Sigmoid colon (tissue), 4 donors: ENCODE results near the genes BRD4 and CYP4F22.

DNA sequence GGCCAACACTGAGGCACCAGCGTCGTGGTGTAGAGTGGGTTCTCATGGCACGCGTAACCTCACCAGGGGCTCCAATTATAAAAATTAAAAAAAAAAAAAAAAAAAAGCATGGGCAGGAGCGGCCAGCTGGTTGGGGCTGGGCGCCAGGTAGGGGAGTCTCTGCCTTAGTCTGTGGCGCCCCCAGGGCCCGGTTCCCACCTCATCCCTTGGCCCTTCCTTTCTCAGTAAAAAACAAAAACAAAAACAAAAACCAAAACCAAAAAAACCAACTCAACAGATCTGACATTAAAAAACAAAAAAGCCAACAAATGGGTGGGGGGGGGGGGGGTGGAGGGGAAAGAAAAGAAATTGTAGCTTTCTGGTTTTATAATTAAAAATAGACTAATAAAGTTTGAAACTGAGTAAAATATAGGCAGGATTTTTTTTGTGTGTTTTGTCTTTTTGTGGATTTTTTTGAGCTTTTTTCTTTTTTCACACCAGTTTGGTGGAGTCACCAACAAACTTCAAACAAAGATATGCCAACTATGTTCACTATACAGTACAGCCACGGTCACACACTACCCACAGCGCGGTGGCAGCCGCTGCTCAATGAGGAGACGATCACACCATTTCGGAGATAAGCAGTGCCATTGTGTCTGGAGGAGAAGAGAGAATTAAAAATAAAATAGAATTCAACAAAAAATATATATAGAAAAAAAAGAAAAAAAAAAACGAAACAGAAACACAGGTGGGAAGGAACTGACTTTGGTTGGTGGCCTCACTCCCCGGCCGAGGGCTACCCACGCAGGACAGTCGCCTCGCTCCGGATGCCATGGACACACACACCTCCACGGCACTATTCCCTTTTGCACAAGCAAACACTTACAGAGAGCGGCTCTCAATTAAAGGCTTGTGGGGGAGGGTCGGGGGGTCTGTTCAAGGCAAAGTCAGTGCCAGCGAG lies 5.0 kb upstream of the EPHX3 start:
- PRO-cap: no peak
- RAMPAGE, long total RNA, 4 experiments: no peak in any of the 4 experiments

DNA sequence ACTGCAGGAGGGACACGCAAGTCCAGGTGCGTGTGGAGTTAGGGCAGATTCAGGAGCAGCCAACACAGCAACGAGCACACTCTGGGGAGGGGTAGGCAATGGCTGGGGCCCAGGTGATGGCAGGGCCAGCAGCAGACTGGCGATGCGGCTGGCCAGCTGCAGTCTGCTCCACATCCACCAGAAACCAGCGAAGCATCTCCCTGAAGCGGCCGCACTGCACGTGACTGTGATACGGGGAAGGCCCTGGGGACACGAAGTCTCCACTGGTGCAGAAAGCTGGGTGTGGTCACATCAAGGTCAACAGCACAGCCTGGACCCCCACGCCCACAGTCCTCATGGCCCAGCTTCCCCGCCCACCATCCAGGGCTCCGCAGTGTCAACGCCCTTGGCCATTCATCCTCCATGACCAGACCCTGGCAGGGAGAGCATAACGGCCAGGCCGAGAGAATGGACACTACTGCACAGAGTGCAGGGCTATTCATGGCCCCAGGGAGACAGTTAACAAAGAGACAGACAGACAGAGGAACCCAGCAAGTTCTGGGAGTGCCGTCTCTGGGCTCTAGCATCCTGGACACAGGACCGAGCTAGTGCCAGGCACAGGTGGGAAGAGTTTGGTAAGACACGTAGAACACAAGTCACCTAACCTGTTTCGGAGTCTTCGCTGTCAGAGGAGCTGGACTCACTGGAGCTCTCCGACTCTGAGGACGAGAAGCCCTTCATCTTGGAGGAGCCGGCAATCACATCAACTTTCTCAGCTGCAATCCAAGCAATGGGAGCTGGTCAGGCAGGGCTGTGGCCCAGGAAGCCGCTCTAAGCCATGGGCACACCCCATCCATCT lies 21.5 kb upstream of the EPHX3 start:
- PRO-cap: no peak
- RAMPAGE, long total RNA, 4 experiments: no peak in any of the 4 experiments

GRCh38 chr19:15265781-15266057 lies 33.5 kb upstream of the EPHX3 start:
- PRO-cap: no peak
- RAMPAGE, long total RNA, 4 experiments: no peak in any of the 4 experiments

DNA sequence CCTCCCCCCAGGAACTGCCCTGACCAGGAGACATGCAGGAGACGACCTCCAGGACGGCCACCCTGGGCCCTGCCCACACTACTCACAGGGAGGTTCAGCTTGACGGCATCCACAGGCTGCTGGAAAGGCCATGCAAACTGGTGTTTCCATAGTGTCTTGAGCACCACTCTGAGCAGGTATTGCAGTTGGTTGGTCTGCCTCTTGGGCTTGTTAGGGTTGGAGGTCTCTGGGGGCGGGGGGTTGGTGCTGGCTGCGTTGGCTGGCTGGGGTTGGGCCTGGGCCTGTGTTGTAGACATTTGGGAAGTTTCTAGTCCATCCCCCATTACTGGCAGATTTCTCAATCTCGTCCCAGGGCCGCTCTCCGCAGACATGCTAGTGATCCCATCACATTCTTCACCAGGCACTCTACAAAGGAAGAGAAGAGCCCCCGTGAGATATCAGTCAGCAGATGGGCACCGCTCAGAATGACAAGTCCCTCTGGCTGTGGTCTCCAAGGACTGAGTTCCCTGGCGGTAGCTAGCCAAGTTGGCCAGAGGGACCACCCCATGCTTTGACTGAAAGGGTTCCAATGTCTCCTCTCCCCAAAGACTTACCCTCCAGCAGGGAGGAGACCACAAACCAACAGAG lies 40.6 kb upstream of the EPHX3 start:
- PRO-cap: no peak
- RAMPAGE, long total RNA, 4 experiments: no peak in any of the 4 experiments

- PRO-cap: no peak
- RAMPAGE, long total RNA, 4 experiments: no peak in any of the 4 experiments
These were observed 44.2 kb upstream of the EPHX3 start for GRCh38 chr19:15276237-15276994.

DNA sequence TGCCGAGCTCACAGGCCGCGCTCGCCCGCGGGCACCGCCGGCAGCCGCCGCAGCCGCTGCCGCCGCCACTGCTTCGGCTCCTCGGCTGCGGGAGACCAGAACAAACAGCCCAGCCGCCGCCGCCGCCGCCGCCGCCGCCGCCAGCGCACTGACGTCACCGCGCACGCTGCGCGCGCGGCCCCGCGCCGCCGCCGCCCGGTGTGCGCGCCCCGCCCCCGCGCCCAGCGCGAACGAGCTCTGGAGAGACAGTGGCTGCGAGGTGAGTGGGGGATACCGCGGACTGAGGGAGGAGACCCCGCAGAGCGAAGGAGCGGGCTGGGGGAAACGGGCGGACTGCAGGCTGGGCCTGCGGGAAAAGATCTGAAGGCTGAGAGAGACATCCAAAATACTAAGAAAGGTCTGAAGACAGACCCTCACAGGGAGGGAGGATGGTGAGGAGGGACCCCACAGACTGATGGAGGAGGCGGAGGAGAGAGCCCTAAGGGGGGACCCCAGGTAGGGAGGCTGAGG lies at the start of gene BRD4:
TSS of gene BRD4 (minus strand) at position 150 of the 510 bp plus-strand sequence.
- PRO-cap: bidirectional peak, plus-strand start at position 248 of the sequence, minus-strand start at position 150 of the sequence
- RAMPAGE, long total RNA, 4 experiments: start-site peak on the plus strand in 1 of 4 experiments, centred at position 209 of the sequence, 5 reads per replicate

- PRO-cap: no peak
- RAMPAGE, long total RNA, 4 experiments: no peak in any of the 4 experiments
These were observed 1.6 kb downstream of the AKAP8 start for GRCh38 chr19:15377915-15378385.

- PRO-cap: no peak
- RAMPAGE, long total RNA, 4 experiments: no peak in any of the 4 experiments
These were observed 18.1 kb upstream of the AKAP8 start for GRCh38 chr19:15397464-15398248.

DNA sequence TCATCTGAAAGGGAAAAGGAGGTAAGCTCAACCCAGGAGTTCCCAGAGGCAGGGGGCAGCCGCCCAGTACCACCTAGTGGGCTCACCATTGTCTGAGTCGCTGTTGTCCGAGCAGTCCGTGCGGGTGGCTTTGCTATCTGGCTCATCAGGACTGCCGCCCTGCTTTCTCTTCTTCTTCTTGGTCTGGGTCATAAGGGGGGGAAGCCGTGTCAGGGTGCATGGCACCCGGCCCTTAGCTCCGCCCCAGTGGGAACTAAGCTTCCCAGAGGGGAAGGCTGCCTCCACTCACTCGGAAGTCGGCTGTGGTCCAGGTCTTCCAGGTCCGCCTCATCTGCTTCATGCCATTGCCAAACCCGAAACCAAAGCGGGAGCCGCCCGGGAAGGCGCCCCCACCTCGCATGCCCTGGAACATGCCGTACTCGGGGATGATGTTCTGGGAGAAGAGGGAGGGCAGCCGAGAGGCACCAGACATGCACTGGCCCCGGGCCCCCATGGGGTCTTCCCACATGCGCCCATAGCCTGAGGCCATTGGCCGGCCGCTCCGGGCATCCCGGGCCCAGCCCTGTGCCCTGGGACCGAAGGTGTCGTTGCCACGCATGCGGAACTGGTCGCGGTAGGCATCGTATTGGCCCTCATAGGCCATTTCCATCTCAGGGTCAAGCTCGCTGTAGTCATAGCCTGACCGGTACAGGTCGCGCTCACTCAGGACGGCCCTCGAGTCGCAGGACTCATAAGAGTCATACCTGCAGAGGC lies 17.8 kb downstream of the AKAP8L start:
- PRO-cap: no peak
- RAMPAGE, long total RNA, 4 experiments: no peak in any of the 4 experiments

DNA sequence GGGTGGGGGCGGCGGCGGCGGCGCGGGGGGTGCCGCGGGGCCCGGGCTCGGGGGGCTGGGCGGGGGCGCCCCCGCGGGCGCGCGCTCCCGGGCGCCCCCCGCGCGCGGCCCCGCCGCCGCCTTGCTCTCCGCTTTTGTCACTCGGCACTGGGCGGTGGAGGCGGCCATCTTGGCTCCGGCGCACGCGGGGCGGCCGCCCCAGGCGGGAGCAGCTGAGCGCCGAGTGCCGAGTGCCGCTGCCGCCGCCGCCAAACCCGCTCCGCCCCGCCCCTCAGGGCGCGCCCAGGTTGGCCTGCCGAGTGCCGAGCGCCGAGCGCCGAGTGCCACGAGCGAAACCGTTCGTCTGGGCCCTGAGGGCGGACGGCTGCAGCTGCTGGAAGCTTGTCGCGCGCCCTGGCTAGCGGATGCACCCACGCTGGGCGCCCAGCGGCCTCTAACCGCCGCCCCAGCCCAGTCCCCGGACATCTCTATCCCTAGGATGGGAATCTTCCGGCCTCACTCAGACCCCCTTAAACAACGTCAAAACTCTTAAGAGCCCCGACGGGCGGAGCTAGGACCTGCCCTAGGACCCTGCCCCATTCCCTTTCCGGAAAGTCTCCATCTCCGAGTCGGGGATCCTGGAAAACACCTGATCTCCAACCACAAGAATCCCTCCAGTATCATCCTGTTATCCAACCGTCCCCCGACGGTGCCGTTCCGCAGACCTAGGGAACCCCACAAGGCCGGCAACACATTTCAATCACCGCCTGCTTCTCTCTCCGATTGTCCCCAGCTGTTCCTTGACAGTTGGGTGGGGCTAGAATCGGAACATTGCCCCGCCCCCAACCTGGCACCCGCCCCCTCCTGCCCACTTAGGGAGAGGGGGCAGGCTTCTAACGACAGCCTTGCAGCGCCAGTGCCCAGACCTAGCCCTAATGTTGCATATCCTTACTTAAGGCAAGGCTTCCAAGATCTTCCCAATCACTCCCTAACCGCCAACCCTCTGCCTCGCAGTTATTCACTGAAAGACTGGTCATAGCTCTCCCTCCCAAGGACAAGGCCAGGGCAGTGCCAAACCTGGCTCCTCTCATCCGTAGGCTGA lies 14.1 kb upstream of the AKAP8L start:
- PRO-cap: unidirectional peak, plus-strand start at position 332 of the sequence; unidirectional peak, minus-strand start at position 770 of the sequence
- RAMPAGE, long total RNA, 4 experiments: start-site peak on the minus strand in 1 of 4 experiments, centred at position 750 of the sequence, 23 reads per replicate

DNA sequence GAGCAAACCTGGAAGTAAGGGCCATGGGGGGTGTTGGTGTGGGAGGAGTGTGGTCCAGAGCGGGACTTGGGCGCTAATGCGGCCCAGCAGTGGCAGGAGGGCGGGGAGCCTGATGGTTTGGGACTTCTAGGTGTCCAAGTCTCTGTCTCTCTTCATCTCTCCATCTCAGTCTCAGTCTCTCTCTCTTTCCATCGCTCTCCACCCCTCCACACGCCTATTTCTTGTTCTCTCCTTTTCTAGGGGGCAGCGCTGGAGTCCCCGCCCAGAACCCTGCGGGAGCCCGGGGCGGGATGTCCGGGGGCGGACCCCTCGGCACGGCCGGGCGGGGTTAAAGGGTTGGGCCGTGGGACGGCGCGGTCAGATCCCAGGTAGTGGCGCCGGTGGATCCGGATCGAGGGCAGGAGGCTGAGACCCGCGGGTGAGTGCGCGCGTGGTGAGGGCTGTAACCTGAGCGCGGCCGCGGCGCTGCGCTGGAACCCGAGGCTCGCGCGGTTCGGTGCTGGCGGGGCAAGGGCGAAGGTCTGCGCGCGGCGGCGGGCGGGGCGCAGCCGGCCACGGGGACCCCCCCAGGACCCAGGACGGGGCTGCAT lies at the start of gene CYP4F22:
TSS of gene CYP4F22 (plus strand) at position 360 of the 590 bp plus-strand sequence.
- PRO-cap: no peak
- RAMPAGE, long total RNA, 4 experiments: no peak in any of the 4 experiments

DNA sequence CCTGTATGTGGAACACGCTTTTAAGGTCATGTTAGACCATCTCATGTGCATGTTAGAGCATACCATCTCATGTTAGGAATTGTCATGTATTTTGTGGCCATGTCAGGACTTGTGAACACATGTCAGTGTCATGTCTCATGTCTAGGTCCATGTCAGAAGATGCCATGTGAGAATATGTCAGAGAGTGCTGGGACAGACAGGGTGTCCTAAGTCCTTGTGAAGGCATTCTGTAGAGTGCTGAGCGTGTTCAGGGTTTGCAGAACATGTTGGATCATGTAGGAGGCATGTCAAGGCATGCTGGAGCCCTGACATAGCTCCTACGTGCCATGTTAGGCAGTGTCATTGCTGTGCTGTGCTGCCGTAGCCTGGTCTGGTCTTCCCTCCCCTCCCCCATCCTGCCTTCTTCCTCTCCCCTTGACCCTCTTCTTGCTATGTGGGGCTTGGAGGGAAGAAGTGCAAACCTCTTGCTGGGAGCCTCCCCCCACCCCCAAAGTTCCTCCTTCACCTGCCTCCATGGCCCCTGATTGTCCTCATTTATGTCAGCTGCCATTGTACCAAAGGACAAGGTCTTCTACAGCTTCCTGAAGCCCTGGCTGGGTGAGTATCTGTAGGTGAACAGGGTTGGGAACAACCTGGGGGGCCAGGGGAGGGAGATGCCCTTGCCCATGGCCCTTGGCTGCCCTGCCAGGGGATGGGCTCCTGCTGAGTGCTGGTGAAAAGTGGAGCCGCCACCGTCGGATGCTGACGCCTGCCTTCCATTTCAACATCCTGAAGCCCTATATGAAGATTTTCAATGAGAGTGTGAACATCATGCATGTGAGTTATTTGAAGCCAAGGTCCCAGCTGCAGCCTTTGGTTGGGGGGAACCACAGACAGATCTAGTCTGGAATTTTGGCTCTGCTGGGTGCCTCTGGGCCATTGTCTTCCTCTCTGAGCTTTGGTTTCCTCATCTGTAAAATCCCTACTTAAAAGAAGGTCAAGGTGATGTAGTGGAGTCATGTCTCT lies 6.1 kb downstream of the CYP4F3 start:
- PRO-cap: no peak
- RAMPAGE, long total RNA, 4 experiments: no peak in any of the 4 experiments

DNA sequence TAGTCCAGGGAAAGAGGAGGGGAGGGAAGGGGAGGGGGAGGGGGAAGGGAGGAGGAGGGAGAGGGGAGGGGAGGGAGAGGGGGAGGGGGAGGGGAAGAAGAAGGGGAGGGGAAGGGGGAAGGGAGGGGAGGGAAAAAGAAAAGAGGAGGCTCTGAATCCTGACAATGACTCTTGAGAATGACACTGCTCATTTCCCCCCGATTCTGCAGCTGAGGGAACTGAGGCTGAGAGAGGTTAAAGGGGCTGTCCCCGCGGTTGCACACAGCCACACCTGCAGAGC lies 35.5 kb downstream of the CYP4F2 start:
- PRO-cap: no peak
- RAMPAGE, long total RNA, 4 experiments: no peak in any of the 4 experiments

GRCh38 chr19:15871301-15871913 lies 26.5 kb downstream of the CYP4F2 start:
- PRO-cap: no peak
- RAMPAGE, long total RNA, 4 experiments: no peak in any of the 4 experiments

DNA sequence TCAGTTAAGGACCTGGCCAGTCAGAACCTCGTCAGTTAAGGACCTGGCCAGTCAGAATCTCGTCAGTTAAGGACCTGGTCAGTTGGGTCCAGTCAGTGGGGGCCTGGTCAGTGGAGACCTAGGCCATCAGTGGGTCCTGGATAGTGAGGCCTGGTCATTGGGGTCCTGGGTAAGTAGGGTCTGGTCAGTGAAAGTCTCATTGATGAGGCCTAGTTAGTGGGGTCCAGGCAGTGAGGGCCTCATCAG lies 42.7 kb upstream of the TPM4 start:
- PRO-cap: no peak
- RAMPAGE, long total RNA, 4 experiments: no peak in any of the 4 experiments

DNA sequence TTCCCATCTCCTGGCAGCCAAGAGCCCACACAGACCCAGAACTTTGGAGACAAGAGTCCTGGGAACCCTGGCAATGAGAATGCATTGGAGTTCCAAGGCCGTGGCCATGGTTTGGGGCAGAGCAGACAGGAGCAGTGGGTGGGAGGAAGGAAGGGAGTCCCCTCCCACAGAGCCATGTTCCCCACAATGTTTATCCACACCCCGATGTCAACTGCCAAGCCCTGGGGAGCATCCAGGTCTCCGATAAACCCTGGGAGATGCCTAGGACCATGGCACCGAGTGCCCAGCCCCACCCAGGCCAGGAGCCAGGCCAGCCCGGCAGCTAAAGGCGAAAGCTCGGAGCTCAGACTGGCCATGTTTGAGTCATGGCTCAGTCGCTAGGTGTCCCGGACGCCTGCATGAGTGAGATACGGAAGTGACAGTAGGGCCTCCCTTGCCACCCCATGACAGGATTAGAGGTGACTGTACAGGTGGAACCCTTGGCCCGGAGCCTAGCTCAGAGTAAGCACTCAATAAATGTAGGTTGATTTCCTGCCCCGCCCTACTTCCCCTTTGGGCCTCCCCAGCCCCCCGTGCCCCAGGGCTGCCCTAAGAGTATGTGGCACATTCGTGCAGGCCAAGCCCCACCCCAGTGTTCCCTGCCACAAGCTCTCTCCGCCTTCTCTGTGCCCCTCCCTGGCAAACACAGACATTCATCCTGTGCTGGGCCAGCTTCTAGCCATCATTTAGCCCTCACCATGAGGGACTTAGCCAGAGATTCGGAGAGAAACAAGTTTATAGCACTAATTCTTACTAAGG lies 5.9 kb upstream of the TPM4 start:
- PRO-cap: no peak
- RAMPAGE, long total RNA, 4 experiments: no peak in any of the 4 experiments

DNA sequence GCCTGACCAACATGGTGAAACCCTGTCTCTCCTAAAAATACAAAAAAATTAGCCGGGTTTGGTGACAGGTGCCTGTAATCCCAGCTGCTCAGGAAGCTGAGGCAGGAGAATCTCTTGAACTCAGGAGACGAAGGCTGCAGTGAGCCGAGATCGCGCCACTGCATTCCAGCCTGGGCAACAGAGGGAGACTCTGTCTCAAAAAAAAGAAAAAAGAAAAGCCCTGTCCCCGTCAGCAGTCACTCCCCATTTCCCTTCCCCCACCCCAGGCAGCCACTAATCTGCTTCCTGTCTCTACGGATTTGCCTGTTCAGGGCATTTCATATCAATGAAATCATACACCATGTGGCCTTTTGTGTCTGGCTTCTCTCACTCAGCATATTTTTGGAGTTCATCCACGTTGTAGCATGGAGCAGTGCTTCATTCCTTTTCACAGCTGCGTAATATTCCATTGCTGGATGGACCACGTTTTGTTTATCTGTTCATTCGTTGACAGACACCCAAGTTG lies 36.2 kb upstream of the KLF2 start:
- PRO-cap: no peak
- RAMPAGE, long total RNA, 4 experiments: no peak in any of the 4 experiments

DNA sequence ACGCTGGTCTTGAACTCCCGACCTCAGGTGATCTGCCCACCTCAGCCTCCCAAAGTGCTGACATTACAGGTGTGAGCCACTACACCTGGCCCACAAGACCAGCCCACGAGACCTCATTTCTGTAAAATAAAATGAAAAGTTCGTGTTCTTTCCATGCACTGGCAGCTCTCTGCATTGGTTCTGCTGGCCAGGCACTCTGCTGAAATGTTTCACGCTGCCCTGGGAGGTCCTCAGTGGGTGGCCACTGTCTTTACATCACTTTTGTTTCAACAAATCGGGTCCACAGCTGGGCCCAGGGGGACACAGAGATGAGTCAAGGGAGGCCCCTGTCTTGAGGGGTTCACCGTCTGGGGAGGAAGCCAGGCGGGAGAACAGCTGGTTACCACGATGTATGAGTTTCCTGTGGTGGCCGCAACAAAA lies 5.3 kb upstream of the KLF2 start:
- PRO-cap: no peak
- RAMPAGE, long total RNA, 4 experiments: no peak in any of the 4 experiments

DNA sequence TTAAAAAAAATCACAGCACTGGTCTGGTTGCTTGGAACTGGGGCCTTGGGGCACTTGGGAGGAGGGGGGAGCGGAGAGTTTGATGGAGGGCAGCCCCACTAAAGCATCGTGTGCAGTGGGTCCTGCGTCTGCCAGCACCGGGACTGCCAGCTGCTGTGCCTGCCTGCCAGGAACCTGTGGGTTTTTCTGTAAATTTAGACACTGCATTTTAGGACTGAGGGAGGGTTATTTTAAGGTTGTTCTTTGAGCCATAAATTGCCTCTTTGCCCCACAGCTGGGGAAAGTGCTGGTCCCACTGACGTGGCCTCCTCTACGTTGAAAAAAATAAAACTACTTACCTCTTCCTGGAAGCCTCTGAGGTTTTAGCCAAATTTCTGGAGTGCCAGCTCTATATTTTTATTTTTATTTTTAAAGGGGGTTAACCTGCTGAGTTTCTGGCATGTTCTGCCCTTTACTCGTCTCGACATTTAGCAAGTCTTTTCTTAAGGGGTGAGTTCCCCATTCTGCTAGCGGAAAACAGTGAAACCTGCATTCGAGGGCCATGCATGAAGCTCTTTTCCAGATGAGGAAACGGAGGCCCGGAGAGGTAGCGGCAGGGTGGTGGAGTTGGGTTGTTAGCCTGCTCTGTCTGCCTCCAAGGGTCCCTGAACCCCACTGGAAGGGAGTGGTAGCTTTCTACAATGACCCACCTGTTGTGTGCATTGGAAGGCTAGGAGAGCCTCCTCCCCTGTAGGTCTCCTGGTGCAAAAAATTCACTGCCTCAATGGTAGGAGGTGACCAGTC lies 3.1 kb downstream of the KLF2 start:
- PRO-cap: unidirectional peak, minus-strand start at position 158 of the sequence
- RAMPAGE, long total RNA, 4 experiments: start-site peak on the plus strand in 1 of 4 experiments, centred at positions 85 to 703 of the sequence, 6 to 7 reads per replicate

GRCh38 chr19:16371142-16372416 lies 47.0 kb downstream of the KLF2 start:
- PRO-cap: no peak
- RAMPAGE, long total RNA, 4 experiments: no peak in any of the 4 experiments